Urinary bladder (tissue), 3 donors: ENCODE data around the genes DCAF7 and LIMD2.

DNA sequence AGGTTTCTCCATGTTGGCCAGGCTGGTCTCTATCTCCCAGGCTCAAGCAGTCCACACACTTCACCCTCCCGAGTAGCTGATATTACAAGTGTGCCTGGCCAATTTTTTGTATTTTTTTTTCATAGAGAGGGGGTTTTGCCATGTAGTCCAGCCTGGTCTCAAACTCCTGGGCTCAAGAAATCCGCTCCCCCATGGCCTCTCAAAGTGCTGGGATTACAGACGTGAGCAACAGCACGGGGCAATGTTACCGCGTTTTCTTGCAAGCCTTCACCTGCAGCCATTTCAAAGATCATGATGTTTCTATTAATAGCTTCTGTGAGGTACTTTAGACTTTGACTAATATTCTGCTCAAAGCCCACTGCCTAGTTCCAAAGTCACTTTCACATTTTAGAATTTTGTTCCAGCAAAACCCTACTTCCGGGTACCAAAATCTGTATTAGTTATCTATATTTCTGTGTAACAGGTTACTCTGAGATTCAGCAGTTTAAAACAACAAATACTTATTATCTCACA is 12.0 kb upstream of the MED13 start:
- PRO-cap: no peak
- RAMPAGE, long total RNA: no peak

DNA sequence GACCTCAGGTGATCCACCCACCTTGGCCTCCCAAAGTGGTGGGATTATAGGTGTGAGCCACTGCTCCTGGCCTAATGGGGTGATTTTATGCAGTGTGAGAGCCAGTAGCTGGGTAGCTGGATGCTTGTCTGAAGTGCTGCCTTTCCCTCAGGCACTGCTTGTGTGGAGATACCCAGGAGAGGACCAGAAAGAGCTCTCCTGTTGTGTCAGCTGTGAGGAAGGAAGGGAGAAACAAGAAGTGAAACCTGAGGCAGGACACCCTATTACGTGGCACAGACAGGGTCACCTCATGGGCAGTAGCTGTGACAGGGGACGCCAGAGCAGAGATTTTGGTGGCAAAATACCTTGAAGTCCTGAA is 106.4 kb upstream of the MED13 start:
- PRO-cap: no peak
- RAMPAGE, long total RNA: no peak

DNA sequence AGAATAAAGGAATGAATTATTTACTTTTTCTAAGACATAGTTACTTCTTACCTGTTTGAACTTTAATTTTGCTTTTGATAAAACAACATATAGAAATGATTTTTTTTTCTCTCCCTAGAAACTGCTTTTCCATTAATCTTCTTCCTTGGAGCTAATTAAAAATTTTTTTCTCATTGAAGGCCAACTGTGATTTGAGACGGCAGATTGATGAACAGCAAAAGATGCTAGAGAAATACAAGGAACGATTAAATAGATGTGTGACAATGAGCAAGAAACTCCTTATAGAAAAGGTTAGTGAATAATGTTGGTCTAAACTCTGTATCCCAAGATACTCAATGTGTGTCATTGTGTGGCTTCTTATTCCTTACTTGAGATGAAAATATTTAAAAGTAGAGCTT is 67.6 kb upstream of the MRC2 start:
- PRO-cap: no peak
- RAMPAGE, long total RNA: no peak

- PRO-cap: unidirectional peak, minus-strand start at chr17:62573176
- RAMPAGE, long total RNA: no peak
Observed at GRCh38 chr17:62572696-62573516, 54.6 kb upstream of the MRC2 start.

DNA sequence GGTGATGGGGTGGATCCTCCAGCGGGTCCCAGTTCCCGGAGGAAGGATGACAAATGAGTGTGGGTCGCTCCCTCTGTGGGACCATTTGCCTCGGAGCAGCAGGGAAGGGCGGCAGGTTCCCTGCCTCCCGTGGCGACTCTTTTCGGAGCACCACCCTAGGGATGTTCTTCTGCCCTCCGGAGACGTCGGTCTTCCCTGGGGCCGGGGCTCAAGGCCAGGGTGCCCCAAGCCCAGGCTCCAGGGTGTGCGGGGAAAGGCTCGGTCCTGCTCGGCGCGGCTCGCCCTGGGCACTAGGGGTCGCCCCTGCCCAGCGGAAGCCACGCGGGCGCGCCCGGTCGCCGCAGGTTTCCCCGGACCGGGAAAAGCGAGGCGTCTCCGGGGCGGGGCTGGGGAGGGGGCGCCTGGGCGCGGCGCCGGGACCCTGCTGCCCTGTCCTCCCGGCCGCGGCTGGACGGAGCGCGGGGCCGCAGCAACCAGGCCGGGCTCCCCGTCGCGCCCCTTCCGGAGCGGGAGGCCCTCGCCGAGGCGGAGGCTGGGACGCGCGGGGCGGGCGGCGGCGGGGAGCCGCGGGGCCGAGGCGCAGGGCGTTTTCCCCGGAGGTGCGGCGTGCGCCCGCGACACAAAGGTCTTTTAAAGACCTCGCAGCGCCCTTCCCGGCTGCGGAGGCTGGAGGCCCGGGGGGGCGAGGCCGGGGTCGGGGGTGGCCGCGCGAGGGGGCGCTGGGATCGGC is 76.3 kb downstream of the MRC2 start:
- PRO-cap: no peak
- RAMPAGE, long total RNA: no peak

DNA sequence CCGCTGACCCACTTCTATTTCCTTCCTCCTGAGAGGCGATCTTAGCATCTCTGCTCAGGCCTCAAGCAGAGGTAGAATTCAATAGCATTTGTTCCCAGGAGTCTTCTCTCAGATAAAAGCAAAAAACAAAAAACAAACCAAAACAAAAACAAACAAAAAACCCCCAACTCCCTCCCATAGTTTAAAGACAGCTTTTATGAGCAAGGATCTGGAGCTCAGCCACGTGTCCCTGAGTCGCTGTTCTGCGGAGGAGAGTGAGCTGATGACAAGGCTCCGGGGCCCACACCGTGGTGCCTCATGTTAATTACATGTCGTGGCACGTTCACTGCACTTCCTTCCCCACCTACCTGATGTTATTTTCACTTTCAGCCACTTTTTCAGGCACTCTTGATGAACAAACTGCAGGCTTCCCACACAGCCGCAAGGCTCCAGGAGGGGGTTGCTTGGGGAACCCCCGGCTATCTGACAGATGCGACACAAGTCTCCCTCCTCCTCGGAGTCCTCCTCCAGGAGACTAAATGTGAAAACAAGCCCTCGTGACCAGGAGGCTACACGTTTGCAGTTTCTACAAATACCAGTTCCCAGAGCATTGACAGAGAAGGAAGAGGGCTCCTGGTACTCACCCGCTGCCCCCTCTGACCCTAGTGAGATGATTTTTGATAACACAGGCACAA is 83.4 kb downstream of the MARCHF10 start:
- PRO-cap: no peak
- RAMPAGE, long total RNA: no peak

GRCh38 chr17:62759927-62760458 is 48.1 kb downstream of the MARCHF10 start:
- PRO-cap: no peak
- RAMPAGE, long total RNA: no peak

GRCh38 chr17:63440271-63441086 is 5.6 kb downstream of the CYB561 start:
- PRO-cap: no peak
- RAMPAGE, long total RNA: no peak

DNA sequence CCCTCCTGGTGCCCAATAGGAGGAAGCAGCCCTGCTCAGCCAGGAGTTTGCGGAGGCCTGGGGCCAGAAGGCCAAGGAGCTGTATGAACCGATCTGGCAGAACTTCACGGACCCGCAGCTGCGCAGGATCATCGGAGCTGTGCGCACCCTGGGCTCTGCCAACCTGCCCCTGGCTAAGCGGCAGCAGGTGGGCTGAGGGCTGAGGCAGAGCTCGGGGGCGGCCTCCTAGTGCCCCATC is 970 bp downstream of the ACE start:
- PRO-cap: no peak
- RAMPAGE, long total RNA: no peak

DNA sequence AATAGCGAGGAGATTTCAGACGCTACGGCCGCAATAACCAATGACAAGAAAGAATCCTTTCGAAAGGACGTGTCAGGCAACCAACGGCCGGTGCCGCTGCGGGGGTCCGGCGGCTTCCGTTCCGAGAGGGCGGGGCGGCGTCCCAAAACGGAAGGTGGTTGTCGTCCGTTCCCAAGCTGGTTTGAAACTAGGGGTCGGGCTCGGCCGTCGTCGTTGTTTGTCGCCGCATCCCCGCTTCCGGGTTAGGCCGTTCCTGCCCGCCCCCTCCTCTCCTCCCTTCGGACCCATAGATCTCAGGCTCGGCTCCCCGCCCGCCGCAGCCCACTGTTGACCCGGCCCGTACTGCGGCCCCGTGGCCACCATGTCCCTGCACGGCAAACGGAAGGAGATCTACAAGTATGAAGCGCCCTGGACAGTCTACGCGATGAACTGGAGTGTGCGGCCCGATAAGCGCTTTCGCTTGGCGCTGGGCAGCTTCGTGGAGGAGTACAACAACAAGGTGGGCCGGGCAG is at the start of gene DCAF7:
Gene DCAF7 (plus strand): TSS at position 161 of the 512 bp plus-strand sequence.
- PRO-cap: bidirectional peak, plus-strand start at position 174 of the sequence, minus-strand start outside the sequence; unidirectional peak, plus-strand start at position 422 of the sequence
- RAMPAGE, long total RNA: no peak

DNA sequence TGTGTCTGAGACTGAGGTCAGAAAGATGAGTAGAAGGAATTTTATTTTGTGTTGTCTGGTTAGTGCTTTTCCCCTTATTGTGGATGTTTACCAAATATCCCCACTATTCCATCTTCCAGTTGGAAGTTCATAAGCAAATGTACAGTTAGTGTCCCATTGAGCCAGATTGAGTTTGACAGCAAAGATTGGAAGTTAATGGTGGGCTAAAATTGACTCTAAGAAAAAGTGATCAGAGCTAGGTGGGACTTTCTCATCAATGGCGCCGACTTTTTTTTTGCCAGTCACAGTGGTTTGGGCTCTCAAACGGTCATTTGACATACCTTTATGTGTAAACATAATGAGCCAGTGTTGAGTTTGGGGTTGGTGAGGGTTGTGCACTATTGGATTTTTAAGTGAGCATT is 23.4 kb upstream of the TACO1 start:
- PRO-cap: no peak
- RAMPAGE, long total RNA: no peak

- PRO-cap: no peak
- RAMPAGE, long total RNA: no peak
Observed at GRCh38 chr17:63611356-63611890, 10.7 kb downstream of the TACO1 start.

- PRO-cap: no peak
- RAMPAGE, long total RNA: no peak
Observed at GRCh38 chr17:63670081-63670548, 29.8 kb downstream of the LIMD2 start.

GRCh38 chr17:63681156-63681878 is 18.6 kb downstream of the LIMD2 start:
- PRO-cap: no peak
- RAMPAGE, long total RNA: no peak

- PRO-cap: no peak
- RAMPAGE, long total RNA: no peak
Observed at GRCh38 chr17:63696225-63696982, 3.5 kb downstream of the LIMD2 start.

DNA sequence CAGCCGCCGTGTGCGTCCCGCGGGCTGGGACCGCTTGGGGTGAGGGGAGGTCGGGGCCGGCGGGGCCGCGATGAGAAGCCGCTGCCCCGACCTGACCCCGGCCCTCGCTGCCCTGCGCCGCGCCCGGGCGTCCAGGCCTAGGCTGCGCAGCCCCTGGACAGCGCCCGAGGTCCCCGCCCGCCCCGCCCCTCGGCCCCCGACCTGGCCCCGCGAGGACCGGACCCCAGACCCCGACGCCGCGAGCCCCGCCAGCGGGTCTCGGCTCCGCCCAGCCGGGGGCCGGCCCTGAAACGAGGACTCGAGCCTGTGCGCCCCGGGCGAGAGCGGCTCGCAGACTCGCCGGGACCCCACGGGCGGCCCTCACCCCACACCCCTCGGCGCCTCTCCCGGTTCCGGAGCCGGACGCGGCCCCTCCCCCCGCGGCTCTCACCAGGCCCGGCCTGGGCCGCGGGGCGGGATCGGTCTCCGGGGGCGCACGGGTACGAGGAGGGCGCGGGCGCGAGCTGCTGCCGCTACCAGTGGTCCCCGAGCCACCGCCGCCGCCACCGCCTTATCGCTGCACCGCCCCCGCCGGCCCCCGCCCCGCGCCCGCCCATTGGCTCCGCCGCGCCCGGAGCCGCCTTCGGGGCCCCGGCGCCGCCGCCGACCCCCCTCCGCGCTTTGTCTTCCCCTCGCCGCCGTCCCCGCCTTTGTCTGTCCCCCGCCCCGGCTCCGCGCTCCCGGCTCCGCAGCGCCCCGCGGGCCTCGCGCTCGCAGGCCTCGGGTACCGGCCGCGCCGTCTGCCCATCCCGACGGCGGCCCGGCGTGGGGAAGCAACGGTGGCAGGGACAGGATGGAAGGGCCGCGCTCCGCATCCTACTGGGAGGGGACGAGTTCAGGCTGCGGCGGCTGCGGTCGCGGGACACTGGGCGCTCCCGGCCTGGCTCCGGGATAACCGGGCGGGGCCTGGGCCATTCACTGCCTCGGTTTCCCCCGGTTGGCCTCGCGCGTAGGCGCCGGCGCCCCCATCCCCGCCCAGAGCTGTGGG is at the start of gene LIMD2:
Gene LIMD2 (minus strand): TSS at position 524 of the 1,027 bp plus-strand sequence.
- PRO-cap: unidirectional peak, minus-strand start at position 527 of the sequence
- RAMPAGE, long total RNA: no peak

GRCh38 chr17:63772700-63773088 is 703 bp downstream of the CCDC47 start:
- PRO-cap: no peak
- RAMPAGE, long total RNA: no peak

DNA sequence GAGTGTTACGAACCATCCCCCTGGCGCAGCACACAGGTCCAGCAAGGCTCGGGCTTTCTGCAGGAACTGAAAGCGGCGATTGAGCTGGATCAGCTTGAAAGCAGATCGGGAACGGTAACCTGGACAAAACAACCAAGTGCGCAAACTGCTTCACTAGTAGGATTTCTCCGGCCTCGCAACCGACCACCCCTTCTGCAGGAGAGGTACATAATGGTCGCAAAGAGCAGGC is 763 bp upstream of the PSMC5 start:
- PRO-cap: no peak
- RAMPAGE, long total RNA: no peak

GRCh38 chr17:63831202-63832345 is 4.1 kb upstream of the FTSJ3 start:
- PRO-cap: no peak
- RAMPAGE, long total RNA: no peak

- PRO-cap: no peak
- RAMPAGE, long total RNA: no peak
Observed at GRCh38 chr17:63839194-63839843, 3.2 kb downstream of the SMARCD2 start.